ENCODE measurements around the genes WDR7 and NARS1.

DNA sequence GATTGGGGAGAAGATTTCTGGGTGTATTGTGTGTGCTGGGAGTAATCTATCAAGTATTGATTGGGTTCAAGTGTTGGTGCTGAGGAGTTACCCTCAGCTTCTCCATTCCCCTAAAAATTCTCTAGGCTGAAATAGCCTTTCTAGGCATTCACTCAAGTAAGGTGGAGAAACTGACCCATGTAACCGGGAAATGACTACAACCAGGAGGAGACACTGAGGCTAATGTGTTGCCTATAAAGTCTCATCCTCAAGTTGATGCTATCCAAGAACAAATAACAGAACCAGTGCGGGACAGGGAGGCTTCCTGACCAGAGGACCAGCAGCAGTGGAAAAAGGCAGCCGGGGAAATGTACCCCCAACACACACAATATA lies 80.2 kb downstream of the TCF4 start:
- PRO-cap, 2 experiments, result no peak in any of the 2 experiments

DNA sequence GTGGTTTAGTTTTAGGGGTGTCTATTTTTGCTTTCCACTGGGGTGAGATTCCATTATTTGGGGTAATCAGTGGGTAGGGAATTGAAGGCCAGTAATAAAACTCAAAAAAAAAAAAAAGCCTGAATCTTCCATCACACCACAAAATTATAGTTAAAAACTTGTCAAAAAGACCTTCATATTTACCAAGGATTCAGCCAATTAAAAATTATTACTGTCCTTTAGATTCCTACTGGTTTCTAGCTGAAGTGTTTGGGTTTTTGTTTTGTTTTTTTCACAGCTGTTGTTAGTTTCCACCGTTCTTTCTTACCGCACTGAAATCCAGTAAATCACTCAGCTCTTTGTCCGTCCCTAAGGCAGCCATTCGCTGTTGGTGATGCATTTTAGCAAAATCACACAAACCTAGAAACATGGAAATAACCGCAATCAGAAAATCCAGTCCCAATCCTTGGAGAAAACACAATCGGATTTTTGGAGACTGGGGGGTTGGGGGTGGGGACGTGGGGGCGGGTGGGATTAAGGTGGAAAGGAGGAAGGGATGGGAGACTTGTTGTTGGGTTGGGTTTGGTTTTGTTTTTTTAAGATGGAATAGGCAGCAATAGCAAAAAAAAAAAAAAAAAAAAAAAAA lies 1.1 kb downstream of the TCF4 start:
- PRO-cap, 2 experiments, result no peak in any of the 2 experiments

GRCh38 chr18:55777571-55778088 lies 189.6 kb upstream of the TCF4 start:
- PRO-cap, 2 experiments, result no peak in any of the 2 experiments

- PRO-cap, 2 experiments, result no peak in any of the 2 experiments
Measured at GRCh38 chr18:56068307-56068506, 480.2 kb upstream of the TCF4 start.

GRCh38 chr18:56199856-56200410 lies 438.5 kb downstream of the TXNL1 start:
- PRO-cap, 2 experiments, result no peak in any of the 2 experiments

DNA sequence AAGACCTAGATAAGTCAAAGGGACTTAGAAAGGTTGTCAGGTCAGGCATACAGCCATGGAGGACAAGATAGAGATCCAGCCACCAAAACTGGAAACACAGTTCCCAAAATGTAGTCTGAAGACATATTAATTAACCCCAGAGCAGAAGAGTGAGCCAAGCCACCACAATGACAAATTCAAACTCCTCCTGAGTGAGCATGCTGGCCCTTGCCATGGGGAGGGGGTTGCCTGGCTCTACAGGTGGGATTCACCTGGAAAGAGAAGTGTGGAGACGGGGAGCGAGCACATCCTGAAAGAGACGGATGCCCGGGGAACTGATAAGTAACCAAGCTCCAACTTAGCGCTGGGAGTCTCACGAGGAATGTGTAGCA lies 151.1 kb downstream of the TXNL1 start:
- PRO-cap, 2 experiments, result no peak in any of the 2 experiments

DNA sequence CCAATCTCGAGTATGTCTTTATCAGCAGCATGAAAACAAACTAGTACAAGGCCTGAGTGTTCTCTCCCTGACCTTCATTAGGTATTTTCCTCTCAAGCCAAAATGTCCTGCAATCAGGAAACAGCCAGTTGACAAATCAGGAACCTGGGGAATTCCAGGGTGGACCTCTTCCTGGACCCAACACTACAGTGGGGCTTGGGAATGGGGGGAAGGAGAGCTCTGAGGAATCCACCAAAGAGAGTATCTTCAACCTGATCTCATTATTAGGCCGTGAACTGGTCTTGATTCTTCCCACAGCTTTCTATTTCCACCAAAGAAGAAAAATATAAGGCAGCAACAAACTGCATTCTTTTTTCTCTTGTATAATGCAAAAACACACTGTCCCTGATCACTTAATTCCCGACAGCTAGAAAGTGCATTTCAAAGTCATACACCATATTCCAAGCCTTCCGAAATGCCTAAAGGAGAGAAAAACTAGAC lies 129.6 kb downstream of the TXNL1 start:
- PRO-cap, 2 experiments, result no peak in any of the 2 experiments

DNA sequence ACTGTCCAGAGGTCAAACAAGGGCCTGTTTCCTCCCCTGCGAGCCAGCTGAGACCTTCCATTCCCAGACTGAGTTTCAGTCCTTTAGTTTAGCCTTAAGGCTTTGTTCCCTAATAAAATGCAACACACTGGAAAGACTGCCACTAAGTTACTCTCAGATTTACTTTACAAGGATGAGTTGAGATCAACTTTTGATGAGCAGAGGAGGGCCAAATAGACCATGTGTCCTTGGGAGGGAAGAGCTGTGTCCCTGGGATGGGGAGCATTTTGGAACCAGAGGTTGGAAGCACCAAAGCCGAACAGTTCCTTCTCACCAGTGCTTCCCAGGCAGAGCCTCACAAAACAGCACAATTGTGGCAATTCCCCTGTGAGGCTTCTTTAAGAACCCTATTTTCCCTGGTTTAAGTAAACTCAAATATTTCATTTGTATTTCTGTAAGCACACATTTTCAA lies 63.3 kb downstream of the TXNL1 start:
- PRO-cap, 2 experiments, result no peak in any of the 2 experiments

- PRO-cap, 2 experiments, result peak in 2 of 2 experiments; most common plus-strand start chr18:56651363 (in 2)
Measured at GRCh38 chr18:56650820-56651815, at the start of gene WDR7. WDR7 (plus strand) TSS chr18:56651359.

DNA sequence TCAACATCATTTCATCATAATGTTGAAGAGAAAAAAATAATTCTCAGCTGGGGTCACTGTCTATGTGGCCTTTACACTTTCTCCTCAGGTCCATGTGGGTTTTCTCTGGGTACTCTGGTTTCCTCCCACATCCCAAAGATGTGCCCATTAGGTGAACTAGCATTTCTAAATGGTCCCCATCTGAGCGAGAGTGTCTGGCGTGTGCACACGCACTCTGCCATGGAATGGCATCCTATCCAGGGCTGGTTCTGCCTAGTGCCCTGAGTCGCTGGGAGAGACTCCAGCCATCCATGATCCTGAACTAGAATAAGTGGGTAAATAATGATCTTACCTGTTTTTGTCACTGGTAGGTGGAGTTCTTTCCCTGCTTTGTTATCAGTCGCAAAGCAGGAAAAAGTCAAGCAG lies 205.2 kb upstream of the BOD1L2 start:
- PRO-cap, 2 experiments, result no peak in any of the 2 experiments

- PRO-cap, 2 experiments, result no peak in any of the 2 experiments
Measured at GRCh38 chr18:57429901-57431105, 4.9 kb upstream of the ONECUT2 start.

GRCh38 chr18:57621097-57622063 lies at the start of gene NARS1:
NARS1 (minus strand) TSS chr18:57621836.
- PRO-cap, 2 experiments, result peak in 2 of 2 experiments; most common plus-strand start chr18:57621966 (in 2); most common minus-strand start chr18:57621776 (in 2)

DNA sequence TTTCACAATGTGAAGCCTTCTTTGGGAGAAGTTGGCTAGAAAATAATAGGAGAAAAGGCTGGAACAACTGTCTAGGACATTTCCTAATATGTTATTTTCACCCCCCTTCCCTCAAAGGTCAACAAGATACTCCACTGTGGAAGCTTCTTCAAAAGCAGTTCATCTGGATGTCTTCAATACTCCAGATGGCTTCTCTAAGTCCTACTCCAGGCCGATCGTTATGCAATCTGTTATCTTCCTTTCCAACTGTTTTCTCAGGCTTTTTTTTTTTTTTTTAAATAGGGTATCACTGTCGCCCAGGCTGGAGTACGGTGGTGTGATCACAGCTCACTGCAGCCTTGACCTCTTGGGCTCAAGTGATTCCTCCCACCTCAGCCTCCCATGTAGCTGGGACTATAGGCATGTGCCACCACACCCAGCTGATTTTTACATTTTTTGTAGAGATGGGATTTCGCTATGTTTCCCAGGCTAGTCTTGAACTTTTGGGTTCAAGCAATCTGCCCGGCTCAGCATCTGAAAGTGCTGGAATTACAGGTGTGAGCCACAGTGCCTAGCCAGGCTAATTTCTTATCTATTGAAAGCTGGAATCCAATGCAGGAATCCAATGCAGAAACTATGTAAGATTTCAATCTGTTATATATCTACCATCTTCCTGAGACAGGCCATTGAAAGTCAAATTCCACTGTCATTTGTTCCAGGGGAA lies 26.2 kb downstream of the ATP8B1 start:
- PRO-cap, 2 experiments, result no peak in any of the 2 experiments

GRCh38 chr18:57833309-57833755 lies 30.2 kb upstream of the ATP8B1 start:
- PRO-cap, 2 experiments, result no peak in any of the 2 experiments

GRCh38 chr18:58202178-58202780 lies 158.3 kb downstream of the NEDD4L start:
- PRO-cap, 2 experiments, result no peak in any of the 2 experiments

DNA sequence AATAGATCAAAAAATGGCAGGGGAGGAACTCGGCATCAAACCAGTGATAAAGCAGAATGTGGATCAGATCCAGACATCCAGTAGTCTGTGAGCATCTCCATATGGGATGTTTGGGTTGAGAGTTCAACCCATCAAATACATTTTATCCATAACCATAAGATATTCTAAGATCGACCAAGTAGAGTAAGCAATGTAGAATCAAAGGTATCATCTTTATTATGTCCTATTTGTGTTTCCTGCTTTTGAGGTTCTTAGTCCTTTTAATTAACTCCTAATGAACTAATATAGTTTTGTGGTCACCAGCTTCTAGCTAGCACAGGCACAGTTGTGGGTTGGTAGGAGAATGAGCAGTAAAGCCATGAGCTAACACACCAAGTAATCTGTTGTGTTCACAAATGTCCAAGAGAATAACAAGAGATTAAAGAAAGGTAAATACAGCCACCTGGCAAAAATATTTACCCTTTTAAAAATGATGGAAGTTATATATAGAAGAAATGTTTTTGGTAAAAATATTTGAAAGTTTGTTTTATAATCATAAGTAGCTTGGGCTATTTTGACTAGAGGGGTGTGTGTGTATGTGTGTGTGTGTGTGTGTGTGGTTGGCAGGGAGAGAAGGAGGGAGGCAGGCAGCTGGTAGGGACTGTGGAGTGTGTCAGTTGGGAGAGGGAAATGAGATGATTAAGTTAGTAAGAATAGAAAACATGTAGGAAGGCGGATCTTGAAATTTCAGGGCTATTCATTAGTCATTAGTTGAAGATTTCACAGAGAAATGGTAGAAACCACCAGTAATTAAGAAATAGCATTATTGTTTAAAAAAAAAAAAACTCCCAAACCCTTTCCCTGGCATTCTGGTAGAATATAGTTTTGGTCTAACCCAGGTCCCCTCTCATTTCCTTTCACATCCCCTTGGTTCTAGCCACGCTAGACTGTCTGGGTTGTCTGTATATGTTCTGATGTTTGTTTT lies 161.2 kb downstream of the NEDD4L start:
- PRO-cap, 2 experiments, result no peak in any of the 2 experiments

GRCh38 chr18:58402994-58403525 lies 225.8 kb downstream of the ALPK2 start:
- PRO-cap, 2 experiments, result no peak in any of the 2 experiments

GRCh38 chr18:58416624-58417601 lies 212.0 kb downstream of the ALPK2 start:
- PRO-cap, 2 experiments, result no peak in any of the 2 experiments

DNA sequence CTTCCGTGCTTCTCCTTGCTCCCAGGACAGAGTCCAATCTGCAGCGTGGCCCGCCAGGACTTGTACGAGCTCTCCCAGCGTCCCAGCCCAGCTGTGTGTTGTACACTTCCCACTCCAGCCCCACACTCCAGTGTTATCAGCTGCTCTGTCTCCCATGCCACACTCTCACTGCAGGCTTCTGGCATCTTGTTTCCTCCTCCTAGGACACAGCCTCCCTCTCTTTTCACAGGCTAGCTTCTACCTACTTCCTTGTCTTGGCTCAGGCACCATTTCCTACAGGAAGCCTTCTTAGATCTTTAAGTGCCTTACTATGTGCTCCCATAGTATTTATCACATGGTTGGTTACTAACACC lies 199.4 kb downstream of the ALPK2 start:
- PRO-cap, 2 experiments, result no peak in any of the 2 experiments

DNA sequence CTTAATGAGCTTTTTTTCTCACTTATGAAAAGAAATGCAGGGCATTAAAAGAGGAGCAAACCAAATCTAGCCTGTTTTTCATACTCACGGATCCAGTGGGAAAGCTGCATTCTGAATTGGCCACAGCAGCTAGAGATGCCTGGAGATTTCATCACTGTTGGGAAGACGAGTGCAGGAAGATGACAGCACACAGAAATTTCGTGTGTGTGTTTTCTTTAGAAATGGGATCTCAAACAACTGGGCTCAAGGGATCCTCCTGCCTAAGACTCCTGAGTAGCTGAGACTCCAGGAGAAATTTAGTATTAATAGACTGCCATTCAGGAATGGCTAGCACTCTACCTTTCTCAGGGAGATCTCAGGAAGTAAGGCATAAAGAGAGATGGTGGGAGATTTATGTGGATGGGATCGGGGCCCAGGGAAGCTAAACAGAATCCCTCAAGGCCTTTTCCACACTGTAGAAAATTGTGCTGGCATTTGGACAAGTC lies 181.3 kb downstream of the ALPK2 start:
- PRO-cap, 2 experiments, result no peak in any of the 2 experiments

Data from Colon Carcinoma Metastatic in the Brain (tissue), 2 donors.